ENCODE data around the genes TMIE and MYL3.

DNA sequence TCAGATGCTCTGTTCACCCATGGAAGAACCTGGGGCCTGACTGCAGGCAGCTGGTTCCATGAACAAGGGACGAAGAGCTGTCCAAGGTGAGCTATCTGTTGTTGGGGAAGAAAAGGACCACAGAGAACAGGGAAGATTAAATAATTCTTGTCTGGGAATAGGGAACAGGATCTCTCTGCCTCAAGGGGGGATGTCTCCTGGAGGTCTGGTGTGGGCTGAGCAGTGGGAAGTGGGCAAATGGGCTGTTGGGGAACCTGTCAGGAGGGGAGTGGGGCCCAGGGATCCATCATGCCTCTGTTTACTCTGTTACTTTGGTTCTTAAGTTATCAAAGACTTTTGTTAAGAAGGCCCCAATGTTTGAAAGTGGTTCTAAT is 22.8 kb upstream of the CXCR6 start:
- PRO-cap, 2 experiments = no peak in any of the 2 experiments

GRCh38 chr3:45953240-45953909 is 10.1 kb downstream of the CXCR6 start:
- PRO-cap, 2 experiments = no peak in any of the 2 experiments

DNA sequence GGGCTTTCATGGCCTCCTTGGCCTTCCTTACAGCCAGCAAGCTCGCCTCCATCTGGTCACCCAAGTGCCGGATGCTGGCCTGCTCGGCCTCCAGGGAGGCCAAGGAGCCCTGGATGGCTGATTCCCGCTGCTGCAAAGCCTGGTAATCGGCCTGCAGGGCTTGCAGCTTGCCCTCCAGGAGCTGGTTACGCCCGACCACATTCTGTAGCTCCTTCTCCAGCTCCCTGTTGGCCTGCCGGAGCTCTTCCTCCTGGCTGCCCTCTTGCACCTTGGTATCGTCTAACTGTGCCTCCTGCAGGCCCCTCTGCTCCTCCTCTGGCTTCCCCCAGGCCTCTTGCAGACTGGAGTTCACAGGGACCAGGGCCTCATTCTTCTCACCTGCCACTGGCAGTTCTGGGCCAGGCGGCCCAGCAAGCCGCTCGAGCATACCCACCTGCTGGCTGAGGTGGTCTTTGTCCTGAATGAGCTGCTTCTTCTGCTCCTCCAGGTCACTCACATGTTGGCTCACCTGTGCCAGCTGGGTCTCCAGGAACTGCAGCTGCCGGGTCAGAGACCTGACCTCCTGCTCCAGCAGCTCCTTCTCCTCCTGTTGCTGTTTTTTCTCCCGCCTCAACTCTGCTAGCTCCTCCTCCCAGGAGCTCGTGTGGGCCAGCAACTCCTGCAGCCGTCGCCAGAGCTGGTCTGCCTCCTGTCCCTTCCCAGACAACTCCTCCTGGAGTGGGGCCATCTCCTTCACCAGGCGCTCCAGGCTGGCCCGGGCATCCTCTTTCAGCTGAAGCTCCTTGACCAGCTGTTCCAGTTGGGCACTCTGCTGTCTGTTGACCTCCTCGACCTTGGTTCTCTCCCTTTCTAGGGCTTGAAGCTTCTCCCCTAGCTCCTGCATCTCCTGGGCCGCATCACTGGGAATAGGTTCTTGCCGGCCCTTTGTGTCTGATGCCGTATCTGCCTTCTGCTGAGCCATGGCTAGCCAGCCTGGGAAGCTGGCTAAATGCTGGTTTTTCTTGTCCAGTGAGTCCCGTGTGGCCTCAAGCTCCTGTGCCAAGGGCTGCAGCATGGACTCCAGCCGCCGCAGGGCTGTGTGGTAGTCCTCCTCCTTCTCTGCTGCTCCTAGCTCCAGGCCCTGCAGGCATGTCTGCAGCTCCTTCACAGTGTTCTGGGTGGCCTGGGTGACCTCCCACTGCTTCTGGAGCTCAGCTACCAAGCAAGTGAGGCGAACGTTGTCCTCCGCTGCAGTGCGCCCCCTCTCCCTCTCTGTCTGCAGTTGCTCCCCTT is 24.4 kb downstream of the CXCR6 start:
- PRO-cap, 2 experiments = no peak in any of the 2 experiments

DNA sequence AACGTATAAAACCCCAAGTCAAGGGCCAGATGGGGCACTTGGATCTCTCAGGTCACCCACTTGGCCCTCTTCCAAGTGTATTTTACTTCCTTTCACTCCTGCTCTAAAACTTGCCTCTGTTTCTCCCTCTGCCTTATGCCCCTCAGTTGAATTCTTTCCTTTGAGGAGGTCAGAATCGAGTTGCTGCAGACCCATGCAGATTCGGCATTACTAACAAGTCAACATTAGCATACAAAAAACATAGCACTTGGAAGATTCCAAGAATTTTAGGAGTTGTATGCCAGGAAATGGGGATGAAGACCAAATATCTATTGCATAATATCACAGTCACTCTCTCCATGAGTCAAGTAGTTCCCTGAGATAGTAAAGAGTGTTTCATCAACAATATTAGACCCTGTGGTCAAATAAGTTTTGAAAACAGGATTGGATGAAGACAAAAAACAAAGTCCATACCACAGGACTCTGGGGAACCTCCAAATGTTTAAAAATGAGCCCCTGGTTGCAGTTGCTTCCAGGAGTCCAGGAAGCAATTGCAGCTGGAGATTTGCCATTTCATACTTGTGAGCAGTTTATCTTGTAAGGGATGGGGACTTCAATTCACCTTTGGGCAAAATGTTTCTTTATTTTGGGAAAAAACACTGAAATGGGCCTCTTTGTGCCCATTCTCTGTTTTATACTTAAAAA is 11.0 kb upstream of the FYCO1 start:
- PRO-cap, 2 experiments = no peak in any of the 2 experiments

DNA sequence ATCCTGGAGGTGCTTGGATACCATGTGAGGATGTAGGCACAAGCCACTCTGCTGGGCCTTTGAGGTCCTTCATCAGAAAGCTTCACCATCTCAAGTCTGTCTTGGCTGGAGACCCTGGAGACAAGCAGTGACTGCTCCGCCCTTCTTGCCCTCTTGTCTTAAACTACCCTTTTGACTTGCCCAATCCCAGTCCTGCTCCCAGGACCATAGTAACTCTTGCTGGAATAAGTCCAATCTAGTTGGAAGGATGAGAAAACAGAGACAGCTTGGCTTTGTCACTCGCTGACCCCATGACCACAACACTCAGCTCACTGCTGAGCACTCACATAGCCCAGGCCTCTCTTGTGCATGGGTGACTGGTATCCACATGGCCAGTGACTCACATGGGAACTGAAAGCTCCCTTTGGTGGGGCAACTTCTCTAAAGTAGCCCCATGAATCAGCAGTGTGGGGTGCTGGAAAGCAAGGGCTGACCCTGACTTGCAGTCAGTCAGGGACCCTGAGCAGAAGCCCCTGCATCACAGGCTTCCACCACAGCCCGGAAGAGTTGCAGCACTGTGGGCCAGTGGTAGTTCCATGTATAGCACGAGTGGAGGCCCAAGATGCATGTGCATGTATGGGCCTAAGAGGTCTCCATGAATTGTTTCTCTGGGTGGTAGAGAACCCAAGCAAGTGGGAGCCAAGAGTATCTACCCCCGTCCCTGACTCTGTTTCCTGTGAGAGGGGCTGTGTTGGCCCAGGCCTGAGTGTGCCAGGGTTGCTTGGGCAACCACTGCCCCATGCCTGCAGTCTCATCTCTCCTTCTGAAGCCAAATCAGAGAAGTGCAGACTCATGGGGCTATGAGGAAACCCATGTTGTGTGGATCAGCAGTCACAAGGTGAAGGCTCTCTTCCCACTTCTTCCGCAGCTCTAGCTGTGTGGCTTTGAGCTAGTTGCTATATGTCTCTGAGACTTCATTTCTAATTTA is 62.1 kb upstream of the XCR1 start:
- PRO-cap, 2 experiments = peak in 2 of 2 experiments; most common plus-strand start position 444 of the sequence (in 1); most common minus-strand start position 324 of the sequence (in 2)

DNA sequence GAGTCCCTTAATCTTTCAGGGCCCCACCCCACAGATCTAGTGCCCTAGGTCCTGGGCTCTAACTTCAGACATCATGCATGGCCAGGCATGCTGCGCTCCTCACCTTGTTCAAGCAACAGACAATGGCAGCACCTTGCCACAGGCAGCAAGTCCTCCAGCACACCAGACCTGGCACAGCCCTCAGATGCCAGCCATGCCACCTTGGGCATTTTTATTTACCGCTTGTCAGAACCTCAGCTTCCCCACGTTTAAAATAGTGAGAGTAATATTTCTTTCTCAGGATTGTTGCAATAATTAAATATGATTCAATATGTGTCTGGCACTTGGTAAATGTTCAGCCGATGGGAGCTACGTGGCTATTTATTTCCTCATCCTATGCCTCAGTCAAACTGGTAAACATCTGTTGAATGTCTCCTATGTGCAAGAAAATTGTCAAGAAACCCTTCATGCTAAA is 14.4 kb upstream of the CCR1 start:
- PRO-cap, 2 experiments = peak in 2 of 2 experiments; most common minus-strand start position 250 of the sequence (in 2)

GRCh38 chr3:46632741-46633125 is 20.4 kb downstream of the FAM240A start:
- PRO-cap, 2 experiments = no peak in any of the 2 experiments

DNA sequence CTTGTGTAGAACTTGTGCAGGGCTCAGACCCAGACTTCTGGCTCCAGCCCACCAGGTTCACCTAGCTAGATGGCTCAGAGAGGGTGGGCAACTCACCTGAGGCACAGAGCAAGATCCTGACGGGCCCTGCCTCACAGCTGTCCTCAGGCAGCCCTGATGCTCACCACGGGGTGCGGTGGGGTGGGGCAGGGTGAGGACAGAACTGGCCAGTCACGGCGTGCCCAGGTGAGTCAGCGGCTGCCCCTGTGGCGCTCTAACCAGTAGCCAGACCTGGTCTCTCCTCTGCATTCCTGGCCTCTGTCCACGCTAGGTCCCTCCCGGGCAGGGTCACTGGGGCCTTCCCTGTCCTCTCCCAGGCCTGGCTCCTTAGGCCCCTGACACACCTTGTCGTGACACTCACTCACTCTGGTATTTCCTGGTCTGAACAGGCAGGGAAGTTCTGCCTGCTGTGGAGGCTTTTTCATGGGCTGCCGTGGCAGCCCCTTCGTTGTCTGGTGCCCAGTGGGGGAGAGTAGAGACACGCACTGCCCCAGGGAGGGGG is 894 bp downstream of the ALS2CL start:
- PRO-cap, 2 experiments = no peak in any of the 2 experiments

GRCh38 chr3:46701034-46701720 is at the start of gene TMIE:
Gene TMIE (plus strand): TSS chr3:46701392.
- PRO-cap, 2 experiments = peak in 1 of 2 experiments; most common plus-strand start chr3:46701393 (in 1)

DNA sequence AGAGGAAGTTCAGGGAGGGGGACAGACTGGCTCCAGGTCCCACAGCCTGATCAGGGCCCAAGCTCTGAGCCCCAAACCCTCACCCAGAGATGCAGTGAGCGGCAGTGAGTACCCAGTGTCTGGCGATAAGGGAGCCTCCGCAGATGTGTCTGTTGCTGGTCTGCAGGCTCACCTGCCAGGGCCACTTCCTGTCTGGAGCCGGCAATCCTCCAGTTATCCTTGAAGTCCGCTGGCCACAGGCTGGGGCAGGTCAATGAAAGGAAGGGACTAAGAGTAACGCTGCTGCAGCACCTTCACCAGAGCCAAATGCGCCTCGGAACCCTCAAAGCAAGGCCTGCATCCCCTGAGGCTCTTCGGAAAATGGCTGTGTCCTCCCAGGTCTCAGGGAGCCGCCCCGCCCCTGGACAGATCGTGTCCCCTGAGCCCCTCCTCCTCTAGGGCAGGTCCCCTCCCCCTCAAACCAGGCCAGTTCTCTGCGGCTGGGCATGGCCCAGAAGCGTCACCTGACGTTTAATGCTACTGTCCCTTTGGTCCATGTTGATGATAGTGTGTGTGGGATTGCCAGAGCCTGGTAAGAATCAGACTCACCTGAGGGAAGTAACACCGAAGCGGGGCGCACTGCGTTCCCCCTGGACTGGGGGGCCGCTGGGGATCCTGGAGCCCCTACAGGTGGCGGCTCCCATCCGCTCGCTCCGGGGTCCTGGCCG is 51.5 kb downstream of the MYL3 start:
- PRO-cap, 2 experiments = no peak in any of the 2 experiments

DNA sequence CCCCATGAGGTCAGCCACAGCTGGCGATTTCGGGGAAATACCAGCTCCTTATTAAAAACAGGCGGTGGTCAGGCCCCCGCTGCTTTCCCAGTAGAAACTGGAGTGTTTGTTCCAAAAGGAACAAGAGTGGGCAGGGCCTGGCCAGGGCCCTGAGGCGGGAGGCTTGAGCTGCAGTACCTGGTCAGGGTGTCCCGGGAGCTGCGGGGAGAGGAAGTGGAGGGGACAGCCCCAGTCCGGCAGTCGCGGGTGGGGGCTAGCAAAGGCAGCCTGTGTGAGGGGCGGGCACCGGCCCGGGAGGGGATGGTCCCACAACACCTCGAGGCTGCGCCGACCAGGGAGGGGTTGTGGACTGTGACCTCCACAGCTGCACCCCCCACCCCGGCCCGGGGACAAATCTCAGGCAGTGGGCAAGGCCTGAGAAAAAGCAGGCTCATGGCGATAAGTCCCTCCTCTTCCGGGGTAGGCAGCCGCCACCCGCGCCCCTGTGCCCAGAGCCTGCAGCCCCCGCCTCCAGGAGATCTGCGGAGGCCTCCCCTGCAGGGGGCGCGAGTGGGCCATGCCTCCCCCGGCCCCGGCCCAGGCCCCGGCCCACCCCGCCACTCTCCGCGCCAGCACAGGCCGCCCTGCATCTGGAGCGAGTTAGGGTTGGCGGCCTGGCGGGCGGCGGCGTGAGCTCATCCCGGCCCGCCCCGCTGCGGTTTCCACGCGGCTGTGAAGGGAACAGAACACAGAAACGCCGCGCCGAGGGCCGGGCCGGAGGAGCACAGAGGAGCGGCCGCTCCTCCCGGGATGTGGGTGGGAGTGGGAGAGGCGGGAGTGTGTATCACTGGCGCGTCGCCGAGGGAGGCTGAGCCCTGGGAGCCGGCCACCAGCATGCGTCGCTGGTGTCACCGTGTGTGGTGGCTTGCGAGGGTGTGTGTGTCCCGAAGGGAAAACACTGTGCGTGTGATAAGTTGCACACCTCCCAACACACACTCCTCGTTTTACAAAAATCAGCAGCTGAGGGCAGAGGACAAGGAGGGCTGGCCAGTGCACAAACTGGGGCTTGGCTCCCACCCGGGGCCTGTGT is 17.4 kb downstream of the MYL3 start:
- PRO-cap, 2 experiments = peak in 1 of 2 experiments; most common plus-strand start position 730 of the sequence (in 1); most common minus-strand start position 617 of the sequence (in 1)

DNA sequence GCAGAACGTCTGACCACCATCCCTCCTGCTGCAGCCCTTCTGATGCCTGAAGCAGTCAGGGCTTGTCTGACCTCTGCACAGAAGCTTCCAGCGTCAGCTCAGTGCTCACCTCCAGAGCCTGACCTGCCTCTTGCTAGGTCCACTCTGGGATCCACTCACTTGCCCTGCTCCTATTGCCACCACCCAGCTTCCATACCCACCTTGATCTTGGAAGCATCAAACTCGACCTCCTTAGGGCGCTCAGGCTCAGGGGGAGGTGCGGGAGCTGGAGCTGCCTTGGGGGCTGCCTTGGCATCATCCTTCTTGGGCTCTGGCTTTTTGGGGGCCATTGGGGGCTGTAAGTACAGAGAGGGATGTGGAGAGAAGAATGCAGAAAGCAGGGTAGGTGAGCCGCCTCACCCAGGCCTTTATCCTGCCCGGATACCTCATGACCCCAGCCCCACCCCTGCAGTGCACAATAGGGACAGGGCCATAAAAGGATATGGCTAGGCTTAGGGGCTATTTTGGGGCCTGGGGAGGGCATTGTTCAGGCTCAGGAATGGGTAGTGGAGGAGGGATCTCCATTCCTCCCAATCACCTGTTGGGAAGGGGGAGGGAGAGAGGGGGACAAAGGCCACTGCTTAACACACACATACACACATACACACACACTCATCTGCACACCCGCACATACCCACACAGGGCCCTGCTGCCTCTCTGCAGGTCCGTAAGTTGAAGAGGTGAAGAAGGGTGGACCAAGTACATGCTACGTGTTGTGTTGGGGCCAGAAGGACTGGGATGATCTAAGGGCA is at the start of gene MYL3:
MYL3 (minus strand) TSS at position 383 of the 791 bp plus-strand sequence.
- PRO-cap, 2 experiments = no peak in any of the 2 experiments

GRCh38 chr3:46874344-46875023 is 3.0 kb upstream of the PTH1R start:
- PRO-cap, 2 experiments = peak in 1 of 2 experiments; most common minus-strand start chr3:46874739 (in 1)

DNA sequence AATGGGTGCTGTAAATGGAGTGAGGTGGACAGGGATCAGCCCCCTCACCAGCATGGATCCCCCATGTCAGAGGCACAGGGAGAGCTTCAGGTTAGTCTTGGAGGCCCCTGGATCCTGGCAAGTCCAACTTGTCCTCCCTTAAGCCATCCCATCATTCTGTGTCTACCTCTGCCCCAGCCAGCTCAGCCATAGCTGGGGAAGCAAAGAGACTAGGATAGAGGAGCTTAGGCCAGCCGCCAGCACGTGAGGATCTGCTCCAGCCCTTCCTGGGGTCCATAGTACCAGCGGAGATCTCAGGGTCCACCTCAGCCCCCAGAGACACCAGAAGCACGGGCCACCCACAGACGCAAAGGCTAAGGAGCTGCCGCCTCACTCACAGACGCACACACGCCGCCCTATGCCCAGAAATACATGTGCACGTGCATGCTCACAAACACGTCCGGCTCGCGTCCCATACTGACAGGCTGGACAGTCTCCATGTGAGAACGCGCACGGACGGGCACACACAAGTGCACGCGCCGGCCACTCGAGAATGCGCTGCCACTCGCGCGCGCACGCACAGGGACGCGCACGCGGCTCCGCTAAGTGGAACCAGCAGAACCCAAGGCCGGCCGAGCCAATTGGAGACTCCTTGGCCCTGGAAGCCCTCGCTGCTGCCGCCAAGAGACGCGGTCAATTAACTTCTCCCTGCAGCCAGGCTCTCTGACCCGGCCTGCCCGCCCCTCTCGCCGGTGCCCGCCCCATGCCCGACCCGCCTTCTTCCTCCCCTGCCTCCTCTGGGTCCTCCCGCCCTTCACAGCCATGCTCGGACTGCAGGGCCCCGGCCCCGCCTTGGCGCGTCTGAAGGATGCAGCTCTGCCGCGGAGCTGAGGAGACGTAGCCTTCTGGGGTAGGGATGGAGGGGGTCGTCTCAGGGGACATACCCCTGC is 14.7 kb downstream of the PTH1R start:
- PRO-cap, 2 experiments = no peak in any of the 2 experiments

GRCh38 chr3:46915227-46915663 is 37.7 kb downstream of the PTH1R start:
- PRO-cap, 2 experiments = no peak in any of the 2 experiments

GRCh38 chr3:46917625-46918518 is 40.4 kb downstream of the PTH1R start:
- PRO-cap, 2 experiments = no peak in any of the 2 experiments

DNA sequence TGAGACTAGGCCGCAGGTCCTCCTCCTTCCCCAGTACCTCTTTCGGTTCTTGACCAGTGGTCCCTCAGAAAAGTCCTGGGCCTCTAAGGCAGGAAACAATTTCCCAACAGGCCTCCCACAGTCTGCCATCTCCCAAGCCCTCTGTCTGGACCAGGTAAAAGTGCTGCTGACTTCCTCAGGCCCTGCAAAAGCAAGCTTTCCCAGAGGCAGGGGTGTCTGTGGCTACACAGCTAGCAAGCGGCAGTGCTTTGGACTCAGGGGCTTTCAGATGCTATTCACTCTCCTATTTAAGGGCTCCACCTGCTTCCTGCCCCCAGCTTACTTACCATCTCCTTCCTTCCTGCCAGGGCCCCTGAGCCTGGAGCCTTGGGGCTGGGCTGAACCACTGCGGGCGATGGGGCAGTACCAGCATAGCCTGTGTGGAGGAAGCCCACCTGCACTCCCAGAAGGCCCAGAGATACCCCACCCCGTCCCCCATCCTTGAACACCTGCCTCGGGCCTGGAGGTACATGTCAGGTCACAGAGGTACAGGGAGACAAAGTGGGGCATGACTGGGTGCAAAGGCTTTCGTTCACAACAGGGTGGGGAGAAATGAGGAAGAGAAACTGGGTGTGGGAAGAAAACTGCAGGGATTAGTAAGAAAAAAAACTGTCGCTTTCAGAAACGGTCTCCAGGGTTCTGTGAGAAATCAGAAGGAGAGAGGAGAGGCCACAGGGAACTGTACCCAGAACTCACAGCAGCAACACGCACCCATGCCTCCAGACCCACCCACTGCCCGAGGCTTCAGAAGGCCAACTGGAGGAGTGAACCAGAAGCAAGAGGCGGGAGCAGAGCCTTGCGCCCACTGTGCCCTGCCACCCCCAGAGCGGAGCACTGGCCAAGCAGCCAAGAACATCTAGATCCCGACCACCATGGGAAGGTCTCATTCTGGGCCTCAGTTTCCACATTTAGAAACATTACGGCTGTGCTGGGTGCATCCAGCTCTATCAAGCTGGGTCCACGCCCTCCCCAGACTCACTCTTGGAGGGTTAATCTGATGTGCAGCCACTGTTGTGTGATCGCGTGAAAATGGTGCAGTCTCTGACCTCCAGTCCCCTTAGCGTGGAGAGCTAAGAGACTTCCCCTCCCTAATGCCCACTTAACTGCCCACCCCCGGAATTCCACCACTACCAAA is 49.4 kb downstream of the CCDC12 start:
- PRO-cap, 2 experiments = peak in 2 of 2 experiments; most common plus-strand start position 691 of the sequence (in 2); most common minus-strand start position 680 of the sequence (in 2)

GRCh38 chr3:46935254-46935990 is 41.1 kb downstream of the CCDC12 start:
- PRO-cap, 2 experiments = peak in 1 of 2 experiments; most common plus-strand start chr3:46935687 (in 1); most common minus-strand start chr3:46935417 (in 1)

- PRO-cap, 2 experiments = peak in 2 of 2 experiments; most common minus-strand start chr3:46953138 (in 1)
Measured at GRCh38 chr3:46952903-46953569, 23.5 kb downstream of the CCDC12 start.

DNA sequence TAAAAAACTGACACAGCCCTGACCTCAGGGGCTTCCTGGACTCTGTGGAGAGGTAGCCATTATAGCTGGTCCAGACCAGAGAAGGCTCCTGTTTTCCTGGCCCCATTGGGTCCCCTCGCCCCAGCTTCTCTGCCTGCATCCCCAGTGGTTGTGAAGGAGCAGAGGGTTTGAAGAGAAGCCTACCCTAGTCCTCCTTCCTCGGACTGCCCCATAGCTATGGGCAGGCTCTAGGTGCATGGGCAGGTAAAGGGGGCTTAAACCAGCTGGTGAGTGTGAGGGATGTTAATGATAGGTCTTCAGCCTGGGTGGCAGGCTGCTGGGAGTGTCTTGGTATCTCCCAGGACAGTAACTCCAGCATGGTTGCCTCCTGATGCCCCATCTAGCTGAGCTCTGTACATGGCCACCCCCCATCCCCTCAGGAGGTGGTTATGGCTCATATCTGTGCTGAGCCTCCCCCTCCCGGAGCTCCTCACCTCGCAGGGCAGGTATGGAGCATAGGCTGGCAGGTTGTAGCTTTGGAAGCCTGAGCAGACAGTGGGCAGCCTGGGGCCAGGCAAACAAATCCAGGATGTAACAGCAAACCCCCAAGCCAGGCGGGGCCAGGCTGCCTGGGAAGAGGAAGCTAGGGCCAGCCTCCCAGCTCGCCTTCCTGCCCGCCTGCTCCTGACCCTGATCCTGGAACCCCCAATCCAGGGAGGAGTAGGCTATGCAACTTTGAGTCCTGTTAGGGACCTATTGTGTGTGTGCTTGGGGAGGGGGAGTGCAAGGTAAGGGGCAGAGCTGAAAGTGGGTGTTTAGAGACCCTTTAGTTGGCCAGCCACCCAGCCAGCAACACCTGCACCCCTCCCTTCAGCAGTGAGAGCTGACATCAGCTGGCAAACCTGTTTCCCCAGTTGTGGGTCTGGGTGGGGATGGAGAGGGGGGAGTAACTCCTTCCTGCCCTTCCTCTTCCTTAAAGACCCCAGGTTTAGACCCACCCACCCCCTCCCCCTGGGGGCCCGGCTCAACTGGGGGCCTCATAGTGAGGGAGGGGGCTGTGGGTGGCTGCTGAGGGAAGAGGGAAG is 2.3 kb downstream of the NBEAL2 start:
- PRO-cap, 2 experiments = no peak in any of the 2 experiments